ENCODE data around the genes EMX1, SFXN5 and CCT7.

- PRO-cap = no peak
- RRBS = no CpG with 5 or more reads among the region's 3 CpGs
Measured at GRCh38 chr2:72303766-72304554, 156.3 kb upstream of the CYP26B1 start.

- PRO-cap = no peak
- RRBS = no CpG with 5 or more reads among the region's 2 CpGs
Measured at GRCh38 chr2:72658951-72659768, 166.7 kb downstream of the EXOC6B start.

DNA sequence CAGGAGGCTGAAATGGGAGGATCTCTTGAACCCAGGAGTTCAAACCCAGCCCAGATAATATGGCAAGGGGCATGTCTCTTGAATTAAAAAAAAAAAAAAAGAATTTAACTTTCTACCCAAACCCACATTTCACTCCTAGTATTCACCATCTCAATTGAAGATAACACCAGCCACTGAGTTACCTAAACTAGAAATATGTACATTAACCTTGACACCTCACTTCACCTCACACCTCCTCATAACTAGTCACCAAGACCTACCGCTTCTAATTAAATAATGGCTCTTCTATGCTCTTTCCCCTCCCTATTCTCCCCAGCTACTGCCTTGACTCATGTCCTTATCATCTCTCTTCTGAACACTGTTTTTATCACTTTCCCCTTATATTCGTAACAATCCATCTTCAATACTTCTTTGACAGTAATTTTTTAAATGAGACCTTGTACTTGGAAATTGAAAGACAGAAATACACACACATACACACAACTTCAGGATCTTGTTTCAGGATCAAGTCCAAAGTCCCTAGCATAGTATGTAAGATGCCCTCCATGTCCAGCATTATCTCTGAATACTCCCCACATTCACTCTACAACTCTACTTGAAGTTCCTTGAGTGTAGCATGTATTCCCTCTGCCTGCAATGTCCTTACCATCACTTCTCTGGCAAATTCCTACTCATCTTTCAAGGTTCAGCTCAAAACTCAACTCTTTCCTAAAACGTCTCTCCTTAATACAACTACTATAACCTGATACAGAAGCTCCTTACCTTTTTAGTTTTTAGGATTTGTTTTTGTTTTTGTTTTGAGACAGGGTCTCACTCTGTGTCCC lies 72.5 kb downstream of the EXOC6B start:
- PRO-cap = no peak
- RRBS = no CpG with 5 or more reads among the region's 3 CpGs

- PRO-cap = no peak
- RRBS = 76% methylated on average over 14 of the region's 78 CpGs
Measured at GRCh38 chr2:72916726-72917633, at the start of gene EMX1. Gene EMX1, plus strand, starts transcription at chr2:72917519.

- PRO-cap = no peak
- RRBS = no CpG with 5 or more reads among the region's 70 CpGs
Measured at GRCh38 chr2:72924064-72924832, 6.9 kb downstream of the EMX1 start.

GRCh38 chr2:72932309-72932621 lies 14.9 kb downstream of the EMX1 start:
- PRO-cap = no peak
- RRBS = no CpG with 5 or more reads among the region's 2 CpGs

DNA sequence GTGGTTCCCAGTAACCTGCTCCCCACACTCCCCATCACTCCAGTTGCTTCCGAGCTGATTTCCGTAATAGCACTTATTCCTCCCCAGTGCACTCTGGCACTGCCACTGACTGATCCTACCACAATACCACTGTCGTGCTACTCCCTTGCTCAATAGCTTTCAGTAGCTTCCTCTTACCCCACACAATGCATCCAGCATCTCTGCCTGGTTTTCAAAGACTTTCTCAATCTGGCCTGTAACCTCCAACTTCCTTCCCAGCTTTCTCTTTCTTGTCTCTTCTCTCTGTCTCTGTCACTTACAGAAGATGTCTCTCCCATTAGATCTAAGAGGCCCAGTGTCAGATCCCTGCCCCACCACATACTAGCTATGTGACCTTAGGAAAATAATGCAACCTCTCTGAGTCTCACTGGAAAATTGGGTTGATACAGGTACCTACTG lies 36.8 kb downstream of the SFXN5 start:
- PRO-cap = no peak
- RRBS = no CpG with 5 or more reads among the region's 3 CpGs

DNA sequence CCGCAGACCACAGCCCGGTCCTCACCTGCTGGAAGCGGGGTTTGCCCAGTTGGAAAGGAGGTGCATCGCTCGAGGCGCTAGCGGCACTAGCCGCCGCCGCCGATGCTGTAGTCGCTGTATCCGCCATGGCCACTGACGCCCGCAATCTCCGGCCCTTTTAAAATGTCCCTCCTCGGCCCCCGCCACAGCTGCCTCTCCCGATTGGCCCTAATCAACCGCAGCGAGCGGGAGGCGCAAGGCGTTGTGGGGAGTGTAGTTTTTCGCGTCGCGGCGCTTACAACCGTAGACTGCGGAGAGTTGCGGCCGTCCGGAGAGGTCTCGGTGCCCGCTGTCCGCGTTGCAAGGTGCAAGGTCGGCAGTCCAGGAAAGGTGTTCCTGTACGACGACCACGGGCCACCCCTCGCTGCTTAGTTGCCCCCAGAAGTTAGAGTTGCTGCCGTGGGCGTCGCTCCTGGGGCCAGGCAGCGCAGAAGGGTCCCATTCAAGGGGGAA lies at the start of gene SFXN5:
Gene SFXN5, minus strand, starts transcription at position 134 of the 492 bp plus-strand sequence.
- PRO-cap = bidirectional peak, plus-strand start at position 285 of the sequence, minus-strand start at position 134 of the sequence
- RRBS = no CpG with 5 or more reads among the region's 47 CpGs

DNA sequence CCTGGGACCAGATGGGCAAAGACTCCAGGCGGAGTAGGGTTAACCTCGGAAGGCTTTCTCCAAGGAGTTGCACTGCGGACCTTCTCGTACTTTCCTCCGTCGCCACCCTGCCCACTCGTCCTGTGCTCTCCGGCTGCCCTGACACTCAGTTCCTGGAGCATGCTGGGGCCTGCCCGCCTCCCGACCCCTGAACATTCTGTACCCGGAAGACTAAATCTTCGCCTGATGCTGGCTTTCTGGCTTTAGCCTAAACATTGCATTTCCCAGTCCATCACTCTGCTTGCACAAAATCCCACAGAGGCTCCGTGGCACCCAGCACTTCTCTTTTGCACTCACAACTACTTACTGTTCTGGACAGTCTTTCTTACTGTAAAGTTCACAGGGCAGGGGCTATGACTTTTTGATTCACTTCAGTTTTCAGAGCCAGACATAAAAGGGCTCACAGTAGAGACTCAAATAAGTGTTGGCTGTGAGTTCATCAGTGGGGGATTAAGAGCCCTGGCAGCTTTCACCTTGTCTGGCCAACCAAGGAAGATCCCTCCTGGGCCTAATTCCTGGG lies 638 bp upstream of the SFXN5 start:
- PRO-cap = bidirectional peak, plus-strand start at position 234 of the sequence, minus-strand start at position 193 of the sequence
- RRBS = 10% methylated on average over 4 of the region's 13 CpGs

GRCh38 chr2:73176808-73177867 lies 25.2 kb upstream of the NOTO start:
- PRO-cap = no peak
- RRBS = 3% methylated on average over 25 of the region's 63 CpGs

DNA sequence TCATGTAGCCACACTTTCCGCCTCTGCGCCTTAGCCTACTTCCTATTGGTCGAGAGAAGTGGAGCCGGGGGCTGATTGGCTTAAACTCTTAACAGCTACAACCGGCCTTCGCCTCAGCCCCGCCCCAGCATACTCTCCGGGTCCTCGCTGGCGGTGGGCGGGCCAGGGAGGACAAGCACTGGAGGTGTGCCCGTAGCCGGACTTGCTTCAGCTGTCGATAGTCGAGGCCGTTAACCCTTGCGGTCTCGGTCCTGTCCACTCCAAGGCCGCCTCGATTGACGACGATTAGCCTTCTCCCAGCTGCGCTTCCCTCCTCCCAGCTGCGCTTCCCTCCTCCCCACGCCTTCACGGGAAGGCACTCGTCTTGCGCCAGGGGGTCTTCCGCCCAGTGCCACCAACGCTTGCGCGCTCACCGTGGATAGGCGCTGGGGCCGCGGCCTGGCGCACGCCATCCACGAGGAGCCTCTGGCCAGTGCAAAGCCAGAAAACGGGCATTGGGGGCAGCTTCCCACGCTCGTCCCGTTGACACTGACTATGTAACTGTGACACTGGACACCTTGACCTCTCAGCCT lies 377 bp upstream of the PRADC1 start:
- PRO-cap = bidirectional peak, plus-strand start at position 174 of the sequence, minus-strand start outside the sequence; bidirectional peak, plus-strand start at position 340 of the sequence, minus-strand start at position 352 of the sequence; bidirectional peak, plus-strand start outside the sequence, minus-strand start at position 530 of the sequence
- RRBS = under 1% methylated on average over 6 of the region's 43 CpGs

GRCh38 chr2:73234095-73235316 lies at the start of gene CCT7:
Gene CCT7, plus strand, starts transcription at chr2:73234308.
- PRO-cap = bidirectional peak, plus-strand start at chr2:73234308, minus-strand start at chr2:73234452
- RRBS = under 1% methylated on average over 10 of the region's 80 CpGs

DNA sequence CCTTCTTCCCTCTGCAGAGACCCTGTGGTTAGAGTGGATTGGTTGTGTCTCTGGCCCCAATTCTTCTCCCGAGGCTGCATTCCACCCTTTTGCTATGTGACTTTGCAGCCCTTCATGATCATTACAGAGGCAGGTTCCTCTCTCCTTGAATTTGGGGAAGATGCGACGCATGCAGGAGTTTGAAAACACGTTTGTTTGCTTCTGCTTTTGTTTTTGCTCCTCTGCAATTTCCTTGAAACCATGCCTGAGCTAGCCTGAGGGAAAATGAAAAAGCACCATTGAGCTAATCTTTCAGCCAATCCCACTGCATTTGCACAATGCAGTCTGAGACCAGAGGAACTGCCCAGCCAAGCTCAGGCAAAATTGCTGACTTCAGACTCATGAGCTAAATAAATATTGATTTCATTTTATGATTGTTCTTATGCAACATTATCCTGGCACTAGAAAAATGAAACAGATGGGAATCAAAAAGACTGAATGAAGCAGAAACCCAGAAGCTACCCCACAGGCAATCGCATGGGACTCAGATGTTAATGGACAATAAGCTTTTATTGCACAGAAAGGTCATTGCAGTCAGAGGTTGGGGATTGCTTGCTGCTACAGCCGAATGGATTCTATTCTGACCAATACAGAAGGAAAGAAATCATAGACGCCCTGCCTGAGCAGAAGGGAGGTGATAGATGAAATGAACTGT lies 37.0 kb downstream of the TPRKB start:
- PRO-cap = no peak
- RRBS = no CpG with 5 or more reads among the region's 7 CpGs

DNA sequence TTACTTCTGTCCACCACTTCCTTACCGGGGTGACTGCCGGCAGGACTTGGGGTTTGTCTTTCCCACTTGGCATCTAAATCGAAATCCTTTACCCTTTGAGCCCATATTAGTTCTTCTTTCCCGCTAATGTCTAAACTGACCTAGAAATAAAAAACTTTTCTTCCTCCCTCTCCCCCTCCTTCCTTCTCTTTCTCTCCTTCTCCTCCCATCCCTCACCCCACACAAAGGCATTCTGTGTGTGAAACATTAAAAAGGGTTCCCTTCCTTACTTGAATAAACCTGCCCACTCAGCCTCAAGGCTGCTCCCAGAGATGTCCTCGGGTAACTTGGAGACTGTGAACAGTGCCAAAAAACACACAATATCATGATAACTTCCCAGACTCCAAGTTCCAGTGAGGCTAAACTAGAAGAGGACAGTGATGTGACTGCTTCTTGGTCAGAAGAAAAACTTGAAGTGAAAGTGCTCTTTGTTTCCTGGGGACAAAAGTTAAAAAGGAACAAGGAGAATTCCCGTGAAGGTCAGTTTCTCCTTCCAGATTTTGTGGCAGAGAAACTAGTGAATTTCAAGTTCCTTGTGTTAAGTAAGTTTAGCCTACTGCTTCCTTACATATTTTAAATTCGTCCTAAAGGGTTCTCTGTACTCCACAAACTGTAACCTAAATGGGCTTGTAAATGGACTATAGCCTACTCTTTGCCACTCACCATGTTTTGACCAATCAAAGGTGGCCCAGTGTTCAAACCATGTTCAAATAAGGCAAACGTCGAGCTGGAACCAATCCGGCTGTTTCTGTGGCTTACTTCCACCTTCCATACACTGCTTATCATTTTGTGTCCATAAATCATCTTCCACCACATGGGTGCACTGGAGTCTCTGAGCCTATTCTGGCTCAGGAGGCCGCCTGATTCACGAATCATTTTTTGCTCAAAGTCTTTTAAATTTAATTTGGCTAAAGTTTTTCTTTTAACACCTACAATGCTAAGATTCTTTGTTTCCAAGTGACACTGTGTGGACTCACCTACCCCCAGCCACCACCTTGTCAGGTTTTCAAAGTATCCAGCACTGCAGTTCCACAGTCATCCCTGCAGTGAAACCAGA lies 20.5 kb downstream of the TPRKB start:
- PRO-cap = bidirectional peak, plus-strand start at position 836 of the sequence, minus-strand start at position 653 of the sequence
- RRBS = no CpG with 5 or more reads among the region's 12 CpGs

- PRO-cap = no peak
Measured at GRCh38 chr2:73832947-73833200, 4.1 kb downstream of the STAMBP start.

DNA sequence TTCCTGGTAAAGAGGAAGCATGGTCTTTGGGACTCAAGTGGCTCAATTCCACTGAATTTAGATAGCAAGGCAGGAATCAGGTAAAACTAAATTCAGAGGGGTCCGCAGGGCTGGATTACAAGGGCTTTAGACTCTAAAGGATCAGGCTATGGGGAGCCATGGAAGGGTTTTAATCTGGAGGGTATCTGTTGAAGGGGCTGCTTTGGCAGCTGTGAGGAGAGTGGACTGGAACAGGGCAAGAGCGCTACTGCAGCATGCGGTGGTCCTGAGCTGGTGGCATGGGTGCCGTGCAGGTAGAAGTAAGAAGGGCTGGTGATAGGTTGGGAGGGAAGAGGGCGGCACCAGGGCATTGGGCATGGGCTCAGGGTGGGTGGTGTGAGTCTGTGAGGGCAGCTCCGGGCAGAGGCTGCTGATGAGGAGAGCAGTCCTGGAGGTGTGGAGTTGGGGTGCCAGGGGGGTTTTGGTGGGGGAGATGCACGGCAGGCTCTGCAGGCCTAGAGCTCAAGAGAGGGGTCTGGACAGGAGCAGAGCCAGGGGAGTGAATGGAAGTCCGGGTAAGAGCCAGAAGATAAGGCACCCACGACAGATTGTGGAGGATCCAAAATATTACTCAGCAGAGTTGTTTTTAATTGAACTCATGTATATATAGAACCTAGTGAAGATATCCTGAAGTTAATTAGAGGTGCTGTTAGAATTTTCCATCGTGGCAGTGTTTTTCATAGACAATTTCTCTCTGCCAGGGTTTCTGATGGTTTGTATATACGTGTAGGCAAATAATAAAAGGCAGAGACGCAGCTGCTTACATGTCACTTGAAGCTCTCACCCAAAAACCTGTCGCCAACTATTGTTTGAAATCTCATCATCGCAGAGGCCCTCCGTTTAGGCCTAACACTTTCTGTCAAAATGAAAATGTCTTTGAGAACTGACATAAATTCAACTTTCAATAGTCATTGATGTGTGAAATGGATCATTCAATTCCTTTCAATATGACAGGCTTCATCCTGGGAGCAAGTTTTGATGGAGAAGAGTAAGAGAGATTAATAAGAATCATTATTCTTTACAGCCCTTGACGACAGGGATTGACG lies 2.3 kb downstream of the ACTG2 start:
- PRO-cap = no peak
- RRBS = no CpG with 5 or more reads among the region's 17 CpGs

GRCh38 chr2:73925025-73925409 lies 1.7 kb upstream of the DGUOK start:
- PRO-cap = no peak
- RRBS = no CpG with 5 or more reads among the region's 4 CpGs

GRCh38 chr2:74002171-74003002 lies 17.7 kb downstream of the TET3 start:
- PRO-cap = bidirectional peak, plus-strand start at chr2:74002785, minus-strand start at chr2:74002576
- RRBS = 3% methylated on average over 34 of the region's 68 CpGs

DNA sequence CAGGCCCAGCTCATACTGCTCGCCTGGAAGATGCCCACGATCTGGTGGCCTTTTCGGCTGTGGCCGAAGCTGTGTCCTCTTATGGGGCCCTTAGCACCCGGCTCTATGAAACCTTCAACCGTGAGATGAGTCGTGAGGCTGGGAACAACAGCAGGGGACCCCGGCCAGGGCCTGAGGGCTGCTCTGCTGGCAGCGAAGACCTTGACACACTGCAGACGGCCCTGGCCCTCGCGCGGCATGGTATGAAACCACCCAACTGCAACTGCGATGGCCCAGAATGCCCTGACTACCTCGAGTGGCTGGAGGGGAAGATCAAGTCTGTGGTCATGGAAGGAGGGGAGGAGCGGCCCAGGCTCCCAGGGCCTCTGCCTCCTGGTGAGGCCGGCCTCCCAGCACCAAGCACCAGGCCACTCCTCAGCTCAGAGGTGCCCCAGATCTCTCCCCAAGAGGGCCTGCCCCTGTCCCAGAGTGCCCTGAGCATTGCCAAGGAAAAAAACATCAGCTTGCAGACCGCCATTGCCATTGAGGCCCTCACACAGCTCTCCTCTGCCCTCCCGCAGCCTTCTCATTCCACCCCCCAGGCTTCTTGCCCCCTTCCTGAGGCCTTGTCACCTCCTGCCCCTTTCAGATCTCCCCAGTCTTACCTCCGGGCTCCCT lies 61.9 kb downstream of the TET3 start:
- PRO-cap = no peak
- RRBS = 90% methylated on average over 4 of the region's 20 CpGs

- PRO-cap = no peak
- RRBS = no CpG with 5 or more reads among the region's 23 CpGs
Measured at GRCh38 chr2:74199417-74200400, 1.3 kb downstream of the MTHFD2 start.